Gallbladder (tissue), 1 donor: ENCODE data around the gene GNB1L.

DNA sequence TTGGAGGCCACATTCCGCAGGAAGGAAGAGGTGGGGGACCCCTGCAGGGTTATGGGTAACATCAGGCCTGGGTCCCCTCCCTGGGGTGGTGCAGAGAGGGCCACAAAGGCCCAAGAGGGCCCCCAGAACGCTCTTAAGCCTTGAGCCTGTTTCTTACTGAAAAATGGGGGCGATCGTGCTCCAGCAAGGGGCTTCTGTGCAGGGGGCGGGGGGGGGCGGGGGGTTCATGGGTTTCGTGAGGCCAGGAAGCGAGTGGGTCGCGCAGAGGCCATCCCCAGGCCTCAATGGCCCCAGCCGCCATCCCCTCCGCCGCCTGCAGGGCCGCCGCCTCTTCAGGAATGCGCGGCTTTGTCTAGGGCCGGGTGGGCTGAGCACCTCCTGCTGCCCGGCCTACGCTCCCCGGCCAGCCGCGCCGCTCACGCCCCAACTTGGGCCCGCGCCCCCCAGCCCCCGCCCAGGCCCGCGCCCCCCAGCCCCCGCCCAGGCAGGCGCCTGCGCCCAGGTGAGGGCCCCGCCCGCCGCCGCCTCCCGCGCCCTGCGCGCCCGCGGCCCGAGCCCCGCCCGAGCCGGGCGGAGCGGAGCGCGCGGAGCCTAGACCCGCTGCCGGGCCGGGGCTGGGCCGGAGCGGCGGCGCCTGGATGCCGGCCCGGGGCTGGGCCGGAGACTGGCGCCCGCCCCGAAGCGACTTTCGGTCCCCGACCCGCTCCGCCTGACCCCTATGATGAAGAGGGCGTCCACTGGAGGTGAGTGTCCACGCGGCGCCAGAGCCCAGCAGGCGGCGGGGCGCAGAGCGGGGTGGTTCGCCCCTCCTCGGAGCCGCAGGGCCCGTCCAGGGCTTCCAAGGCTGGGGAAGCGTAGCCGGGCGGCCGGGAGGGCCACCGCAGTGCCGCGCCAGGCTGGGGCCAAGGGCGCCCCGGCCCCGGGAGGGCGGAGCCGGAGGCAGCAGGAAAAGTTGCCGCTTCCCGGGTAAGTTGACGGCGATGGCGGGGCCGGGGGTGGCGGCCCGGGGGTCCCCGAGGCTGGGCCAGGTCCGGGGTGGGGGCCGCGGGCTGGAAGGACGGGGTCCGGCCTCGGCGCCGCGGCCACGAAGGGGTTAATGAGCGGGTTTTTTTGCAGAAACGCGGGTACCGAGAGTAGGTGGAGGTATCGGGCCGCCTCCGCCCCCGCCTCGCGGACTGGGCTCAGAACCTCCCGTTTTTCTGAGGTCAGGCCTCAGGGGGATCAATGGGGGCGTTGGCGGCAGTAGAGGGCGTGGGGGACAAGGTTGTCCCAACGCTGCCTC, 34.3 kb upstream of the PRODH start:
- PRO-cap, result no peak

GRCh38 chr22:18994514-18995372, 58.6 kb upstream of the PRODH start:
- PRO-cap, result unidirectional peak, minus-strand start at chr22:18995167

DNA sequence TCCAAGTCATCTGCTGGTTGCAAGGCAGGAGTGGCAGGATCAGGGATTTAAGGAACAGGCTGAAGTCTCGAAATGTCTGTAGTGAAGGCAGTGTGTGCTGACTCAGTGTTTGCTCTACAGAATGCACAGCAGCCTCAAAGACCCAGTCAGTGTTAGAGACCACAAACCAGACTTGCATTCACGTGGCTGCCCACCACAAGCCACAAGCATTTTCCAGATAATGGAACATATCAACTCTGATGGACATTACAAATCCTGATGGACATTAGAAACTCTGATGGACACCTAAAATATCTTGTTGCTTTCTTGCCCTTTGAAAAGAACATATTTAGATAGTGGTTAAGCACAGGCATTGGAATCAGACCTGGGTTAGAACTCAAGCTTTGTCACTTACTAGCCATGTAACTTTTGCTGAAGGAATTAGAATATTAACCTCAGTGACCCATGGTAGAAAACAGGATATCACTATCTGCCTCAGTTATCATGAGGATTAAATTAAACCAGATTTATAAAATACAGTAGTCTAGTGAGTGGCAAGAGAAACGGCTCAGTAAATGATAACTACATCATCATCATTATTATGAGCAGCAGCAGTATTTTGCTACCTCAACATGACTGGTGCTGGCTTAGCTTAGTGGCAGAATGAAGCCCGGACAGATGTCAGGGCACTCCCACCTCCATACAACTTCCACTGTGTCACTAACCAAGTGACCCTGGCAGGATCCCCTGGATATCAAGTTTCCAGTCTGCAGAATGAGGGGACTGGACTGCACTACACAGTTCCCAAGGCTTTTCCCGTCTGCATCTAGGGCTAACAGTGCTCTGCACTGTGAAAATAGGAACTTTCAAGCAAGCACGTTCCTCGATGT, 1.4 kb downstream of the CLTCL1 start:
- PRO-cap, result no peak

DNA sequence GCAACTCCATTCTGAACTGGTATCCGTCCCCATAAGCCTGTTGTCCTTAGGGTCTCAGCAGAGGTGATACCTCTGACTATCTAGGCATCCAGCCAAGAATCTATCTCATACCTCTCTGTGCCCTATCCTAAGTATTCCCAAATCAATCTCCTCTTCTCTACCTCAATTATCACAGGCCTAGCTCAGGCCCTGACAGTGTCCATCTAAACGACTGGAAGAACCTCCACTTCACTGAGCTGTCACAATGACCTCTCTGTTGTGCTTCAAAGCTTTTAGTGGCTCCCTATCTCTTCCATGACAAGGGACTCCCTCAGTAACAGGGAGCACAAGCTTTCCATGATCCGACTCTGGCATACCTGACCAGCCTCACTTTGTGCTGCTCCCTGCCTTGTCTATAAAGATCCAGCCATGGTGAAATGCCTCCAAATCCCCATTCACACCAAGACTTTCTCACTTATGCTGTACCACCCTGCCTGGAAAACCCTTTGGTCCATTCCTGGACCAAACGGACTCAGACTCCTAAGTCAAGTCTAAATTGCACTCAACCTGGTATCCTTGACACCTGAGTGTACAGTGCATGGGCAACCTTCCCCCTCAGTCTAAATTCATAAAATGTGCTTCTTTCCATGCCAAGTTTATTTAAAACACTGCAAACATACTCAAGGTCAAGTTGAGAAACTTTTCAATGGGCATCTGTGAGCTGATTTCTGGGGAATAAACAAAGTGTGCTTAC, 26.6 kb downstream of the HIRA start:
- PRO-cap, result no peak

GRCh38 chr22:19419477-19420065, 12.0 kb downstream of the HIRA start:
- PRO-cap, result no peak

DNA sequence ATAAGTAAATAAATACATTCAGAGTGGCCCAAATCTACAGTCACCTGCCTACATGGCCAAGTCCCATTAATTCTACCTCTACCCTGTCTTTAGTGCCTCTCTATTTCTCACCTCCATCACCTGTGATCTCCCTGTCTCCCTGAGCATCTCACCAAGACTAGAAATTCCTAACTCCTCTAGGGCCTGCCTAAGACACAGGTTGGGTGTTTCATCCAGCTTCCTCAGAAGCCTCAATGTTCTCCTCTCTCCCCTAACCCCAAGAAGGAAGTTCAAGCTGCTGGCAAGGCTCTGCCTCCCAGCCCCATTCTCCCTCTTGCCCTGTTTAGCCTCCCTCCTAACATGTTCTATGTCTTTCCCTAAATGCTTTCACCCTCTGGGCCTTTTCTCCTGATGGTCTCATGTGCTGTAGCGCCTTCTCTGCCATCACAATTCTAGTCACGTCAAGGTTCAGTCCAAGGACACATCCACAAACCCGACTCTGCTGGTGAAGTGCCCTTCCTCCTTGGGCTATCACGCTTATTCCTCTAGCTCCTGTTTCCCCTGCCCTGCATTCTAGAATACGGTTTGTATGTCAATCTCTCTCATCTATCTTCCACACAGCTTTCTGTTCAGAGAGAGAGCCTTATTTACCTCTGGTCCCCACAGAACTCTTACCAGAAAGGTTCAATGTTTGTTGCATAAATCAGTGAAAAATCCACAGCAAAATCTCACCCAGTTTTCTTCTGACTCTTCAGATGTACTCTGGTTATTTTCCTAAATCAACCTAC, 5.3 kb downstream of the HIRA start:
- PRO-cap, result no peak

GRCh38 chr22:19460767-19462154, 13.8 kb upstream of the C22orf39 start:
- PRO-cap, result no peak

DNA sequence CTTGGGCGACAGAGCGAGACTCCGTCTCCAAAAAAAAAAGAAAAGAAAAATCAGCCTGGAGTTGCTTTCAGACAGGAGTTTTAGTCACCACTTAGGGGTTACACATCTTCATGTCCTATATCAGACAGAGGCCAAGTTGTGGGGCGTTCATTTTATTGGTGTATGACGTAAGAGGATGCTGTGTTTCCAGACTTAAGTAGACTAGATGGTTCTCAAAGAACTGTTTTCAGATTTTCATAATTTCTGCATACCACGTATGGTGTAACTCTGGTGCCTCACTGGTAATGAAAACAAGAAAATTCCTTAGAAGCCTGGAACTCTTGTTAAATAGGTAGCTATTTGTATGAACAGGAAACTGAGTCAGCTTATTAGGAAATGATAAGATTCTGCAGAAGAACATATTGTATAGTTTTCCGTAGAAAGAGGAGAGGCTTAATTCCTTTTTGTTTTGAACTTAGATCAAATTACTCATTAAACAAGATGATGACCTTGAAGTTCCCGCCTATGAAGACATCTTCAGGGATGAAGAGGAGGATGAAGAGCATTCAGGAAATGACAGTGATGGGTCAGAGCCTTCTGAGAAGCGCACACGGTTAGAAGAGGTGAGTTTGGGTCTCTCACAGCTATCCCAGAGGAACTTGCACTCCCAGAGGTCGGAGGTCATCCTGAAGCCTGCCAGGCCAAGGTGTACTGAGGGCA, 3.8 kb downstream of the CDC45 start:
- PRO-cap, result no peak

- PRO-cap, result no peak
These were observed 4.2 kb downstream of the CLDN5 start for GRCh38 chr22:19519625-19520710.

GRCh38 chr22:19598067-19598975, 74.1 kb upstream of the CLDN5 start:
- PRO-cap, result no peak

- PRO-cap, result no peak
These were observed 81.6 kb upstream of the SEPTIN5 start for GRCh38 chr22:19632628-19633140.

DNA sequence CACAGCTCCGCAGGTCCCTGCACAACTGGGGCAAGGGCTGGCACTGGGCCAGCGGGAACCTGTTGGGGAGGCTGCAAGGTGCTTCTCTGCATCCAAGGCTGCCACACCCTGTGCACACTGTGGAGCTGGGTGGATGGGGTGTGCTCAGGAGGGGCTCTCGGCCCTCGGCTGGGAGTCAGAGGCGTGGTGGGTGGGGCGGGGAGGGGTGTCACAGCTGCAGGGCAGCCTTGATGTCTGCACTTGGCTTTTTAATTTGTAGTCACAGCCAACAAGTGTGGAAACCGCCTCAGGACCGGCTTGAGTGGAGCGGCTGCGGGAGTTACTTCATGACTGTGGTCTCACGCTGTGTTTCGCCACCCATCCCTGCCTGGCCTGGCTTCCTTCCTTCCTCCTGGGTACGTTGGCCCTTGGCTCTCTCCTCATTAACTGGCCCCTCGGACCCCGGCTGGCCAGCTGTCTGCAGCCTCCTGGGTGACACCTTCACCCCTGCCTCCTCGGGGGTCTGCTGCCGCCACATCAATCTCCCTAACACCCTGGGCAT, 26.3 kb upstream of the SEPTIN5 start:
- PRO-cap, result no peak

DNA sequence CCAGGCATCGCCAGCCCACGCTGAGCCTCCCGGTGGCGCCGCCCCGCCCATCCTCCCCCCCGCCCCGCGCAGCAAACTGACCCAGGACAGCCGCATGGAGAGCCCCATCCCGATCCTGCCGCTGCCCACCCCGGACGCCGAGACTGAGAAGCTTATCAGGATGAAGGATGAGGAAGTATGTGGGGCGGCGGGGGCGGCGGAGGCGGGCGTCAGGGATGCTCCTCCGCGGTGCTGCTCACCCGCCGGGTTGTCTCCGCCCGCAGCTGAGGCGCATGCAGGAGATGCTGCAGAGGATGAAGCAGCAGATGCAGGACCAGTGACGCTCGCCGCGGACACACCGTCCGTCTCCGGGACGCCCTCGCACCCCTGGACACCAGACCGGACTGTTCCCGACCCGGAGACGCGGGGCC, 1.2 kb upstream of the GP1BB start:
- PRO-cap, result no peak

- PRO-cap, result no peak
These were observed 687 bp downstream of the GP1BB start for GRCh38 chr22:19723726-19724726.

GRCh38 chr22:19759006-19760337, 1.1 kb upstream of the TBX1 start:
- PRO-cap, result no peak

DNA sequence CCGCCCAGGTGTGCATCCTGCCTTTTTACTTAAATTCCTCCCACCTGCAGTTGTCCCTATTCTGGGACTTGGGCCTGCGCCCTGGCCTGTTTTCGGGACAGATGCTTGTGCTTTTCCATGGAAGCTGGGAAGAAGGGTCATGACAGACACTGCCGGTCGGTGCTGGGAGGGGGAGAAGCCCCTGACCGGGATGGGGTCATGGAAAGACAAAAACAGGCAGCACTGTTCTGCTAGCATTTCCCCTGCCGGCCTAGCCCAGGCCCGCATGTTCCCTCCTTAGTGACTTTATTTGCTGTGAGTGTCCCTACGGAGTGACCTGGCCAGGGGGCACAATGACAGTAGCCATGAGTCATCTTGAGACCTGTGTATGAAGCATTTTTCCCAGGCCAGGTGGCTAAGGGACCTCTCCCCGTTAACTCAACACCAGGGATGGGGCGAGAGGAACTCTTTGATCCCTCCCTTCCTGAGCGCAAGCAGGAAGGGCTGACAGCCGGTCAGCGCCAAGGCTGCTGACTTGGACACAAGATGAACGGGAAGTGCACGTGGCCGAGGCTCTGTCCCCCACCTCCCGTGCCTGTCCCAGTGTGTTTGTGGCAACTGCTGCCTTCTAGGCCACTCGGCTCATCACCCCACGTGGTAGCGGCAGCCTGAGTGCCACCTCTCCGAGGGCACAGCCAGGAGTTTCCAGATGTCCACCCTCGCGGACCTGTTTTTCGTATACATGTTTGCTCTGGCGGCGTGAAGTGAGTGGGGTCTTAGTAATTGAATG, 7.2 kb downstream of the TBX1 start:
- PRO-cap, result no peak

DNA sequence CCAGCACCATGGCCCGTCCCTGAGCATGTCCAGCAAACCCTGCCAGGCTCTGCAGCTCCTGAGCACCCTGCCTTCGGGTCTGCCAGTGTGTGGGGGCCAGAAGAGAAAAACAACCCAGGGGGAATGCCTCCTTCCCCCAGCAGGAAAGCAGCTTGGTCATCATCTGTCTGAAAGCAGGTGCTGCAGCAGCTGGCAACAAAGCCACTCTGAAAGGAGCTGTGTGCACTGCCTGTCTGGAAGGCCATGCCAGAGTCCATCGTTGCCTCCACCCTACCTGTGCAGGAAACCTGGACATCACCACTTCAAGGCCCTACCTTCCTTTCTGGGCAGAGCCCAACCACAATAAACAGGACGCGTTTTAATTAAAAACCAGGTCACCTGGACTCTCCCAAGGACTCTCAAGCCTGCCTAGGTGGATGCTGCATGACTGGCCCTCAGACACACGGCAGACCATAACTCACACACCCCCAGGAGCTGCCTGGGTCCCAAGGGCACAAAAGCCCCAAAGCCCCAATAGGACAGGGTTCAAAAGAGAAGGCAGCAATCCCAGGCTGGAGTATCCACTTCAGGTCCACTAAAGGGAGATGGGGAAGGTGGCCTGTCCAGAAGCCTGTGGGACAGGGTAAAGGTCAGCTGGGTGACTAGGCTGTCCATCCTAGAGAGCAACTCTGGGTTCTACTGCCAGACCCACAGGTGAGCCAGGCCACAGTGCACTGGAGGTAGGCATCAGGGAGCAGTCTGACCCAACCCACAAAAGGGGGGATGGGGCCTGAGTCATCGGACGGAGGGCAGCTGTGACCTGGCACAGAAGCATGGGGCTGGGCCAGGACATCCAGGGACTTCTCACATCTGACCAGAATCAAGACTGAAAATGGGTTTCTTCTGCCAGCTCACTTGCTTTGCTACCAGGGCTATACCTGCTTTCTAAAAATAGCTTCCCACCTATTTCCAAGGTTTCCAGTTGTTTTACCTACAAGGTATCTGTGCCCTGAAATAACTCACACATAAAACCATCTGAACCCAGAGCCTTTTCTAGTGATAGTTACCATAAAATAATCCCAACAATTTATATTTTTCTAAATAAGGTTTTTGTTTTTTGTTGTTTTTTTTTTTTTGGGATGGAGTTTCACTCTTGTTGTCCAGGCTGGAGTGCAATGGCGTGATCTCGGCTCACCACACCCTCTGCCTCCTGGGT, 6.0 kb downstream of the GNB1L start:
- PRO-cap, result no peak

DNA sequence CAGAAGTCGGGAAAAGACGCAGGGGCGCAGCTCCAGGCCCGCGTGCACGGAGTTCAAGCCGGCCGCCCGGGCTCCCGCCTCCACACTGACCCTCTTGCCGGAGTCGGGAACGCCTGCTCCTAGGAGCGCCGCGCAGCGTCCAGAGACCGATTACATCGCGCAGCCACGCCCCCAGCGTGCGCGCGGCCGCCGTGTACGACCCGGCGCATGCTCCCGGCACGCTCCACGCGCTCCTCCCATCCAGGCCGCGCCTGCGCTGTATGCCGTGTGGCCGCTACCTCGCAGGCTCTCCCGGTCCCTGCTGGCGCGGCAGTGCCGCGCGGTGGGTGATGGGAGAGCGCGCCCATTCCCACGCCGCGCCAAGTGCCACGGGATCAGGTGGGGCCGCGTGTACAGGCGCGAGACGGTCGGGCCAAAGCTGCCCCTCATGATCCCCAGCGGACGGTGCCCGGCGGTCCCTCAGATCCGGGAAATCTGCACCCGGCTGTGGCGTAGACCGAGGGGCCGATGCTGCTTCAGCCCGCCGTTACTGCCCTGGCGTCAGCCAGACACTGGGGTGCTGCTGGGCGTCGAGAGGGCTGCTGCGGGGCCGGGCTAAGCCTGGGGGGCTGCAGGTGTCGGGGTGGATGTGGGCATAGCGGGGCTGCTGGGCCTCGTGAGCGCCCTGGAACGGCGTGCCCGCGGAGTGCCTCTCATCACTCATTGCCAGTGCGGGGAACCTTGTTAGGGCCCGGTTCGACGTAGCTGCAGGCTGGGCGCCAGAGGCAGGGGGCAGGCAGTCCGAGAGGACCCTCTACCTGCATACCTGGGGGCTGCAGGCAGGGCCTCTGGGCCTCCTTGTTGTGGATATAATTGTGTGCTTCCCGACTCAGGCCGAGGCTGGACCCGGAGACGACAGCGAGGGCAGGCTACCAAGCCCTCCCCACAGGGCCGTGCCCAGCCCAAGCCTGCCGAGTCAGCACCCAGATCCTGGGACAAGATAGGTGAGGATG, at the start of gene GNB1L:
TSS of gene GNB1L (minus strand) at position 145 of the 992 bp plus-strand sequence.
- PRO-cap, result bidirectional peak, plus-strand start at position 304 of the sequence, minus-strand start at position 87 of the sequence; bidirectional peak, plus-strand start at position 723 of the sequence, minus-strand start at position 687 of the sequence

GRCh38 chr22:19909533-19910823, 31.6 kb upstream of the COMT start:
- PRO-cap, result no peak

DNA sequence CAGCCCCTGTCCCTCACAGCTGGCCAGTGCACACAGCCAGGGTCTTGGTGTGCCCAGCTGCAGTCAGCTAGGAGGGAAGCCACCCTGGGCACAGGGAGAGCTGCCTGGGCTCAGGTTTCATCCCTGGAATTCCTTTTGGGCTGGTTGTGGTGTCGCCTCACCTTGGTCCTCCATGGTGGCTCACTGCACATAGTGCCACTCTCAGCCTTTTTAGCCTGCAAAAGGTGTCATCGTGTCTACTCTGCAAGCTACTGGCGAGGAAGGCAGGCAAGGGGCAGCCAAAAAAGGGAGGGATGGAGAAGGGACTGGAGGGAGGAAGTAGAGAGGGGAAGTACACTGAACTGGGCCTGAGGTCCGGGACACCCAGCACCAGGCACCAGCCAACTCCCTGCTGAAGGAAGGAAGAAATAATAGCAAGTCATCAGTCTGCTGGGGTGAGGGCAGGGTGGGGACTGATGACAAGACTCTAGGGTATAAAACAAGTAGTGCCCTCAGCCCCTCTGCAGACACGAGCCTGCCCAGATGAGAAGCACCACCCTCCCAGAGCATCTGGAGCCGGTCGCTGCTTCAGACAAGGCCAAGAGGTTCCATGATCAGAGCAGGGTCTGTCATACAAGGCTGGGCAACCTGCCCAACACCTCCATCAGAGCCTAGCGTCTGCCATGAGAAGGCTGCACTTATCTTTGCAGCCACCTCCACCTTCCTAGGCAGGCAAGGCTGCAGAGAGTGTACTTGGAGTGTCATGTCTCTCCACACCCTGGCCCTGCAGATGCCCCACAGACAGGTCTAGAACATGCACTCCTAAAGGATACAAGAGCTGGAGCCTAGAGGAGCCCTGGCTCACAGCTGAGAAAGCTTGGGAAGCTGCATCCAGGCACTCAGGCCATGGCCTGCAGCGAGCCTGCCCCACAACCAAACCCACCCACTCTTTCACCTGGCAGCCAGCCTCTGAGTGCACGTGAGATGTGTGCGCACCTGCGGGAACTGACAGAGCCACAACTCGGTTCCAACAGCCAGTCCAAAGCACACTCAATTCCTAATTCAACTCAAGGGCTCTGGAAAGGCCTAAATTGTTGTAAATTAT, 9.0 kb upstream of the COMT start:
- PRO-cap, result no peak